Rectum (tissue), 1 donor: ENCODE measurements around a stretch of chr2.

DNA sequence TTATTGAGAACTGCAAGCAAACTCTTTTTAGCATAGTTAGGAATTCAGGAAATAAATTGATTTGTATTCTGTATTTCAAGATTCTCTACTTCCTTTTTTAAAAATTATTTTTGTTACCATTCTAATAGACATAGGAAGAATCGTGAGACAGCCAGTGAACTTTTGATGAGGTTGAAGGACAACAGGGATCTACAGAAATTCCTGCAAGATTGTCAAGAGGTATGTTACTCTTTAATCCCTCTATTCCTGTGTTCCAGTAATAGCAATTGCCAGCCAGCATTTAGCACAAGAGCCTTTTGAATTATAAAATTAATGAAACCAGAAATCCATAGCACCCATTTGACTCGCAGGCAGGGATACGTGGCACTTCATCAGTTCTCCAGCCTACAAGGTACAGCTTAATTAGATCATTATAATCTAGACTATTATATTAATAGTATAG, 85.9 kb upstream of the EML6 start:
- PRO-cap: no peak

DNA sequence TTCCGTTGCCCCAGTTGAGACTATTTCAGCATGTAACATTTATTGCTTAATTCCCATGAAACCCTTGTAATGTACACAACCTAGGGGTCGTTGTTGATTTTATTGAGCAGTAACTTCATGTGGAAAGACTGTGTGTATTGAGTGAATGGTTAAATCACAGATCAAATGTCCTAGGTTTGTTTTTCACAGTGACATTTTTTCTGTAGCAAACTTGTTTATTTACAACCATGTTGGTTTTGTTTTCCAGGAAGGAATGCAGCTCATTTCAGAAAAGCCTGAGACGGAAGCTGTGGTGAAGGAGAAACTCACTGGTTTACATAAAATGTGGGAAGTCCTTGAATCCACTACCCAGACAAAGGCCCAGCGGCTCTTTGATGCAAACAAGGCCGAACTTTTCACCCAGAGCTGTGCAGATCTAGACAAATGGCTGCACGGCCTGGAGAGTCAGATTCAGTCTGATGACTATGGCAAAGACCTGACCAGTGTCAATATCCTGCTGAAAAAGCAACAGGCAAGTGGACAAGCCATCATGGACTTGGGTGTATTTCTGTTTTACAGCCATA, 79.3 kb upstream of the EML6 start:
- PRO-cap: no peak

GRCh38 chr2:54654893-54655311, 68.6 kb upstream of the EML6 start:
- PRO-cap: no peak

DNA sequence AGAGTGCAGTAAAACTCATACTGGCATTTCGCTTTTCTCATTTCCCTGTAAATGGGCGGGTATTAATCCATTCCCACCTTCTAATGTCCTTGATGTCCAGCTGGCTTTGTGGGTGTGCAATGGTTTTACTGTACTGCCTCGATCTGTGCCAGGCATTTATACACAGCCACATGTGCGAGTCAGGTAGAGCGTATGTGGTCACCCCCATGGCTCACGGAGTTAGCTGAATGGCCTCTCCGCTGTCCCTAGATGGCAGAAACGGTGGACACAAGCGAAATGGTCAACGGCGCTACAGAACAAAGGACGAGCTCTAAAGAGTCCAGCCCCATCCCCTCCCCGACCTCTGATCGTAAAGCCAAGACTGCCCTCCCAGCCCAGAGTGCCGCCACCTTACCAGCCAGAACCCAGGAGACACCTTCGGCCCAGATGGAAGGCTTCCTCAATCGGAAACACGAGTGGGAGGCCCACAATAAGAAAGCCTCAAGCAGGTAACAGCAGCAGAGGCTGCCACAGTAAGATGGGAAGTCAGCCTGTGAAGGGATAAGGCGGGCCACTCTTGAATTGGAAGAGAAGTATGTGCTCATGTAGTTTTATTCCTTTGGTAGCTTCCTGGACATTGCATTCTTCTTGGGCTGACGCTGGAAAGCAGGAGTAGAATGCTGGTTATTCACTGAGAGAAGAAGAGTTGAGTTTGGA, 59.1 kb upstream of the EML6 start:
- PRO-cap: no peak

DNA sequence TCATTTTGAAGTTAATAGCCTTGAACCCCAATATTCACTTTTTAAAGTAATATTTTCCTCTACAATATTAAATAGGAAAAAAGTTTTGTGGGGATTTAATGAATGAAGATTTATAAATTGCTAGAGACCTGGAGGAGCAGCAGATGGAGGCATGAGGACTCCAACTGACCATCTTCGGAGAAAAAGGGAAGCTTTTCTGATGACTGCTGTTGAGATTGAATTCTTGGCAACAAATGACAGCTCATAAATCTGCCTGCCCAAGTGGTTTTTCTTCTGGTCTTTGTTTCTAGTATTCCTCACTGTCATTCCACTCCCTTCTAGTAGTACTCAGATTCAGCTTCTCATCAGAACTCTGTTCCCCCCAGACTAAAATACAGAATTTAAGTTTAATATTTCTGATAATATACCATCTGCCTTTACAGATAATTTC, 157.0 kb downstream of the EML6 start:
- PRO-cap: unidirectional peak, plus-strand start at position 176 of the sequence

- PRO-cap: no peak
These were observed 102.9 kb downstream of the RTN4 start for GRCh38 chr2:54947269-54947836.

- PRO-cap: no peak
These were observed 77.7 kb downstream of the RTN4 start for GRCh38 chr2:54972173-54973387.

GRCh38 chr2:55000360-55000791, 49.9 kb downstream of the RTN4 start:
- PRO-cap: no peak

DNA sequence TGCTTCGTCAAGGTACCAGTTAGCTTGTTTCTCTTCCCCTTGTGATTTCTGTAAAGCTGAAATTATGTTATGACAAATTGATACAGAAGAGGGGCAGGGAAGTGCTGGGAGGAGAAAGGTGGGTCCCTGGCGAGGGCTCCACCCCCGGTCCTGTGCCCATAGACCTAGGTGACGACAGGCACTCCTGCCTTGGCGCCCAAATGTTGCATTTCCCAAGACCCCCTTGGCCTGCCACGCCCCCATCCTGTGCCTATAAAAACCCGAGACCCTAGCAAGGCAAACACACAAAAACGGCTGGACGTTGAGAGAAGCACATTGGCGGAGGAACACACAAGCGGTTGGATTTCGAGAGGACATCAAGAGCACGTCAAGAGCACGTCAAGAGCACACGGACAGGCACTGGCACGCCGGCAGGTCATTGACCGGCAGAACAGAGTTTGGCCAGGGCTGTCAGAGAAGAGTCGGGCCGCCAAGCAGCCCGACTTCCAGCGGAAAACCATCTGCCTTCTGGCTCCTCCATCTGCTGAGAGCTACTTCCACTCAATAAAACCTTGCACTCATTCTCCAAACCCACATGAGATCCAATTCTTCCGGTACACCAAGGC, 11.5 kb upstream of the RTN4 start:
- PRO-cap: no peak

DNA sequence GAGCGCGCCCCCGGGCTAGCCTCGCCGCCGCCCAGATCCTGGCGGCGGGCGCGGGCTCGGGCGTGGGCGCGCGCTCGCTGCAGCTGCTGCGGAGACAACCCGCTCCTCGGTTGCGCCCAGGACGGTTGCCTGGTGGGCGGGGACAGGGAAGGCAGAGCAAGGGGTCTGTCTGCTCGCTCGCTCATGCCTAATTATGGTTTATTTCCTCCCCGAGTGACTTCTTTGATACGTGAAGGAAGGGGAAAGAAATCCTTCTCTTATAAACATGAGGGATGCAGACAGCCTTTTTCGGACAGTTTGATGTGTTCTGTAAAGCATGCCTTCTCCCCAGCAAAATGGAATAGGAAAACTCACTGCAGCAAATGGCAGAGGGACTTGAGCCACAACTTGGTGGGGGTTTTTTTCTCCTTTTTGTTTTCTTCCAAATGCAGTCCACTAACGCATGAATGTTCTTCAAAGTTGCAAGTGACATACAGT, 437 bp upstream of the CCDC88A start:
- PRO-cap: bidirectional peak, plus-strand start at position 82 of the sequence, minus-strand start outside the sequence

- PRO-cap: no peak
These were observed 1.2 kb upstream of the CCDC88A start for GRCh38 chr2:55420957-55421234.

DNA sequence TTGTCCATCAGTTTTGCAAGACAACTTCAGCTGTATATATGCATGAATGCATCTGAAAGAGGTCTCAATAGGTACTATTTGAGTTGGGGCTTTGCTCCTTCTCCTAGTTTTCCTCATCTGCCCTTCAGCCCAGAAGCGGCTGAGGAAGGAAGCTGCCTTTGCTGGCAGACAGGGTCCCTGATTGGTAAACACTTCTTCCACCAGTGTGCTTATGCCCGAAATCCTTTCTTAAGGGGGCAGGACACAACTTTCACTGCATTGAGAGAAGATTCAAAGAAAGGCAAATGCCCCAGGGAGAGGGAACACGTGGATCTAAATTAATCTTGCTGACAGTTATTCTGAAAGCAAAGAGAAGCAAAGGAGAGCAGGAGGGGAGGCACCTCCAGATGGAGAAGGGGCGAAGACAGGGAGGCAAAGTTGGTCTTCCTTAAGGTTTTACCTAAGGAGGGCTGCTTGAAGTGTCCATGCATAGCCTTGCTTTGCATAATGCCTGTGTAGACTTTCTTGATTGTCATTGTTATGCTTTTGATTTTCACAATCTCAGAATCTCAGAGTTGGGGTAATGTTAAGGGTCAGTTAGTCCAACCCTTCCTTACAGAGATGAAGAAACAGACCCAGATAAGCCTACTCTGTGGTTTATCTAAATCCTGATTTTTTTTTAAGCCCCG, 92.2 kb upstream of the EFEMP1 start:
- PRO-cap: no peak

- PRO-cap: no peak
These were observed 66.0 kb upstream of the CCDC85A start for GRCh38 chr2:56117699-56118298.

DNA sequence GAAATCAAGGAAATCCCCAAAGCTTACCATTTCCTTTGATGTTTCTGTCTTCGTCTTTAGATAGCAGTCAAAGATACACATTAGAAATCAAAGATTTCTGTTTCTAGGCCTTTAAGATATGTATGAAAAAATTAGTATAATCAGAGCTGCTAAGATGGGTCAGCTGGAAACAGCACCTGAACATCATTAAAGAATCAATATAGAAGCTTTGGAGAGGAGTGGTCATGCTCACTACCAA, 23.0 kb upstream of the VRK2 start:
- PRO-cap: no peak

GRCh38 chr2:58218503-58218847, 22.6 kb downstream of the FANCL start:
- PRO-cap: no peak

- PRO-cap: unidirectional peak, plus-strand start at chr2:58427815
These were observed 186.5 kb upstream of the FANCL start for GRCh38 chr2:58427581-58428094.

DNA sequence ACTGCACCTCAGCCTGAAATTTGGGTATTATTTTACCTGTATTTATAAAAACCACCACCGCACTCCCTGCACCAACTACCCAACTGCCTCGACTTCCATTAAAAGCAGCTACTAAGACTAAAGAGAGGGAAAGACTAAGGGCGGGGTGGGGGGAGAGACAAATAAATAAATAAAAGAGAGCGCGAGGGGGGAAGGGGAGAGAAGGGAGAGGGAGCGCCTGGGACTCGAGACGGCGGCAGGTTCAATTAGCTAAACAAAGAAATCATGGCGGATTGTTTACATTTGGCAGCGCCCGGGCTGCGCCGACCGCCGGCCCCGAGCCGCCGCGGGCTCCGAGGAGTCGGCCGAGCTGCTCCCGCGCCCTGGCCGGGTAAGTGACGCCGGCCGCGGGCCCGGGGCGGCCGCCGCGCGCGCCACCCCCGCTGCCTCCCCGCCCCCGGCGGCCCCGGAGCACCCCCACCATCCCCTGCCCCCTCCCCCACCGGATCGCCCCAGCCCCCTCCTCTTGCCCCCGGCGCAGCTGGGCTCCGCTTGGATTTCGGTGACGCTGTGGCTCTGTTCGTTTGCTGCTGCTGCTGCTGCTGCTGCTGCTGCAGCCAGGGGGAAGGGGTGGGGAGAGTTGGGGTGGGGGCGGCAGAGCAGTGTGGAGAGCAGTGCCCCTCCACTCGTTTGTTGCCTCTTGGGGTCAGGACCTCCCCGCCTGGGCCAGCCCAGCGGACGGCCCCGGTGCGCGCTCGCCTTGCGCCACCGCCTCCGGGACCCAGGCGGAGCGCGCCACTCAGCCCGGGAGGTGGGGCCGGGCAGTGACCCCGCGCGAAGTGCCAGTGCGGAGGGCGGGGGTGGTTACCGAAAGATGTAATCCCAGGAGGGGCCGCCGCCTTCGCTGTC, 187.2 kb upstream of the FANCL start:
- PRO-cap: unidirectional peak, minus-strand start at position 334 of the sequence

DNA sequence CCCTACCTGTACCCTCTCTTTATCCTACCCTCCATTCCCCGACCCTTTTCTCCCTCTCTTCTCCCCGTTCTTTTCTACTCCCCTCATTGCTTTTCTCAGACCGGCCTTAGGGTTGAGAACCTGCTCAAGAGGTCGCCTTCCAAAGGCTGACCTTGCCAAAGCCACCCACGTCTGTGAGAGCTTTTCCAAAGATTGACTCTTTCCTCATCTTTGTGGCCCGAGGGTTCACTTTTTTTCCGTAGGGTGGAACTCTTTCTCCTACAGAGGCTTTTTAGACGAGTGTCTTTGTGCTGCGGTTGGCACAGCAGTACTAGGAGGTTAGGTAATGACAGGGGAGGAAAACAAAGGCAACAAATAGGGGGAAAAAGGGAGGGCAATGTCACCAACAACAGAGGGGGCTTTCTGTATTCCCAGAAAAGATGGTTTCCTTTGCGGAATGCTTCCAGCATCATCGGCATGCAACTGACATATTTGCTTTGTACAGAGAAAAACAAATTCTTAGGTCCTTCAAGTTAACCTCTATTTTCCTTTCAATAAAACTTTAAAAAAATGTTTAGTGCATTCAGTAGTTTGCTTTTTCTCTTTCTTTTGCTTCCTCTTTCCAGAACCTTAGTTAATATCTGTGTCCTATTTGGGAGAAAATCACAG, 188.0 kb upstream of the FANCL start:
- PRO-cap: no peak

GRCh38 chr2:60478586-60479383, 74.7 kb downstream of the BCL11A start:
- PRO-cap: no peak

- PRO-cap: no peak
These were observed 31.7 kb downstream of the BCL11A start for GRCh38 chr2:60521711-60522252.